Airway epithelial cell (primary cell): Measurements from ENCODE around the genes CLDN14 and ETS2.

DNA sequence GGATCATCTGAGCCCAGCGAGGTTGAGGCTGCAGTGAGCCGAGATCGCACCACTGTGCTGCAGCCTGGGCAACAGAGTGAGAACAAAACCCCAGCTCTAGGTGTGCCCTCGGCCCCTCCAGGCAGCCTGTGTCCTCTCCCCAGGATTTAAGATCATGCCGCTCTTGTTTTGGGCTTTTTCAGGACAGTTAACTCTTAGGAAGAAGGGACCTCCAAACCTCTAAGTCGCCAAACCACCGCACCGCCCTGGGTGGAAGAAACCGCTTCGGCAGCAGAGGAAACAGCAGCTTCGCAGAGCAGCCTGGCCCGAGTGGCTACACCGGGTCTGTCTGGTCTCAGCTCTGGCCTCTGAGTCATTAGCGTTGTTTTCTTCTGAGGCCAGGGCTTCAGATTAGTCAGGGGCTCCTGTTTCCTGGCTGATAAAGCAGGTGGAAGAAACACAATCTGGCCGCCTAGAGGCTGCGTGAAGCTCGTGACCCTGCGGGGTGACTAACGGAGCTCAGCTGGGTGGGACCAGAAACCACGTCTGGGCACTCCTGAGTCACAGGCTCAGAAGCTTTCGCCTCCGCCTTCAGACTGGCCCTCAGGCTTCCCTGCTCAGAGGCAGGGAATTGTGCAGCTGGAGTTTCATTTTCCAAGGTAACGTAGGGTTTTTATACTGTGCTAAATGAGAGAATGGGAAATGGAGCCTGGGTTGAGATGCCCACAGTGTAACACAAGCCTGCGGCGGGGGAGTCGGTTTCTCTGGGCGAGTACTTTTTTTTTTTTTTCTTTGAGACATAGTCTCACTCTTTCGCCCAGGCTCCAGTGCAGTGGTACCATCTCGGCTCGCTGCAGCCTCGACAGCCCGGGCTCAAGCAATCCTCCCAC lies 44.8 kb downstream of the CHAF1B start:
- RAMPAGE, long total RNA = no peak

DNA sequence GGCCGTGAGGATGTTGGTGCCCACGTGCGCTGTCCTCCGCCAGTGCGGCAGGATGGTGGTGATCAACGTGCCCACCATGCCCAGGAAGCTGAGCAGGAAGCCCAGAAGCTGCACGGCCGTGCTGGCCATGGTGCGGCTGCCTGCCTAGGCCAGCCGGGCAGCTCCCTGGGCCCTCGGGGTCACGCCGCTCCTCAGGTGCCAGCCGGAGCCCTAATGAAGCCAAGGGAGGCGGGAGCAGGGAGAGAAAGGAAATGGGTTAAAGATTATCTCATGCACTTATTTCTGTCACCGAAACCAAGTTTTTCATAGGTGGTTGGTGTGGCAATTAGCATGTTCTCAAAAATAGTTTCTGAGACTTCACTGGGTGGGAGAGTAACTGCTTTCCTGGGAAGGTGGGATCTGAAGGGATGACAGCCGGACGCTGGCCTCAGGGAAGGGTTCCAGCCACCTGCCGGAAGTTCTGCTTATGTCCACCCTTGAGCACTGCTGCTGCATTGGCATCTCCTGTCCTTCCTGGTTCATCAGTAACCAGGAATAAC lies 18.3 kb downstream of the CLDN14 start:
- RAMPAGE, long total RNA = no peak

DNA sequence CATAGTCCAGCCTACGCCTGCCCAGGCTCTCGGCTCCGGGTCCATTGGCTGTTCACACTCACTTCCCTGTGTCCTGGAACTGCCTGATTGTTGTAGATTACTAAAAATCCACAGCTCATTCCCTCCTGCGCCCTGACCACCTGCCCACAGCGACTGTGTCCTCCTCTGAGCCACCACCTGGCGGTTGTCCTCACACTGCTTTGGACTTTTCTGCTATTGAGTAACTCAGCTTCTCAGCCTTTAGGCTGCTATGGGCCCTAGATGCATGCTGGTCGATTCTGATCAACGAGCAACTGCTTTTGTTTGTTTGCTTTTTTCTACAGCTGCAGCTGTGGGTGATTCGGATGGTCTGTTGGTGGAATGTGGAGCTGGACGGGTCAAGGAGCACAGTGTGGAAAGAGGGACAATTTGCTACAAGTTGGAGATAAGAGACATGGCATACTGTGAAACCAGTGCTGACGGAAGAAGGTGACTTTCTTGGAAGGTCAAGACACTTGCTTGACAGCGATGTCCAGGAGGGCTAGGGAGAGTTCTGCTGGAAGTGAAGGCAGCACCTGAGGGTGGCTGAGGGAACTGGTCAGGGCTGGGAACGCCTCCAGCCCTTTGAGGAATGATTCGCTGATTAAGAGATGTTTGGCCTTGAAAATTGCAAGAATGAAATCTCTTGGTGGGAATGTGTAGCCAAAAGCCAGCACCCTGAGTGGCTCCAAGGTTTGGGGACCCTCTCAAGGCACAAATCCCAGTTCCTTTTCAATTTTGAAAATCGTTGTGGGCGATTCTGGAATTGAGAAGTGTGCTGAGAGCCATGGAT lies at the start of gene CLDN14:
CLDN14 (minus strand) TSS at position 215 of the 811 bp plus-strand sequence.
- RAMPAGE, long total RNA = no peak

DNA sequence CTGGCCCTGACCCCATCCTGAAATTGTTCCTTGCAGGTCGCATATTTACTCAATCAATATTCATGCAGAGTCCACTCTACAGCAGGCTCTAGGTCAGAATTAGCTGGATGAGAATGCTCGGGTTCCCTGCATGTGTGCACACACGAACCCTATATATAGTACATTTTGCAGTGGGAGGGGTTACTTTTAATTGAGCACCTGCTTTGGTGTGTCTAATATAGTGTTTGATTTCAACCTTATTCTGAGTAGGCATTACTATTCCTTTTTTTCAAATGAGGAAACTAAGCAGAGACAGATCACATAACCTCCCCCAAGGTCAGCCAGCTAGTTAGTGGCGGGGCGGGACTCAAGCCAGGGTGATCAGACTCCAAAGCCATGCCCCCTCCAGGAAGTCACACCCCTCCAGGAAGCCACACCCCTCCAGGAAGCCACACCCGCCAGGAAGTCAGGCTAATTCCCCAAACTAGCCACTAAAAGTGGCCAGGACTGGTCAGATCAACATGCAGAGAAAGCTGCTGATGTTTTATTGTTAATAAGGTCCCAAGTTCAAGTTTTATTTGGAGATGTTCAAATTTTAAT lies 106.4 kb downstream of the HLCS start:
- RAMPAGE, long total RNA = no peak

DNA sequence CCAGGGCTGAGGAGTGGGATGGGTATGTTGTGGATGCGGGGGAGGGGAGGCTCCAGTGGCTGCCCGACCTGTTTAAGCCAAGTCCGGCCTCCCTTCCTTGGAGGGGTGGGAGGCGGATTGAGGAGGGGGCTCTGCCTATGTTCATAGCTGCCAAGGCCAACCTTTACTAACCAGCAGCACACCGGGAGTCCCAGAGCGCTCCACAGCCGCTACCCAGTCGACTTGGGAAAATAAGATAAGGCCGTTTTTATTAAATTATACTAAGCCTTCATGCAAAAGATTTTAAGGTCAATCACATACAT lies 481 bp upstream of the HLCS start:
- RAMPAGE, long total RNA = no peak

GRCh38 chr21:37071736-37071953 lies 1.2 kb downstream of the PIGP start:
- RAMPAGE, long total RNA = no peak

- RAMPAGE, long total RNA = no peak
Observed at GRCh38 chr21:37074548-37075523, 1.8 kb downstream of the TTC3 start.

DNA sequence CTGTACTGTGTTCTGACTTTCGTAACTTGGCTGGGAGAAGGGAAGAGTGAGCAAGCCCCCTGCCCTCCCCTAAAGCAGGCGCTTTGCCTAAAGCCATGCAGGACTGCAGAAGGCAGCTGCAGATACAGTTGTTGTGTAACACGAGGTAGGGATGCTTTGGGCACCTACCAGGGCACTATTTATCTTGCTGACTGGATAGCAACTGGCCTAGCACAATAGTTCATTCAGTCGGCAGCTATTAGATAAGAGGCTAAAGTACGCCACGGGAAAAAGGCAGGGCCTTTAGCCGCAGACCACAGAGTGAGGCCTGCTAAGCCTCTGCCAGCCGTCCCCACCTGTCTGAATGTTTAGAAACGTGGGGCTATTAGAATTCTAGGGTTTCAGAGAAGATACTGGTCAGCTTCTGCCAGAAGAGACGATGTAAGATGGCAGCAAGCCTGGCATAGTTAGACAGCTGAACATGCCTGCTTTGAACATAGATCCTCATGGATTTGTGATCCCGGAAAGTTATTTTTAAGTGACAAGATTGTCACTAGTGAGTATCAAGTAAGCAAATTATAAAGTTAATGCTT lies 81.0 kb downstream of the TTC3 start:
- RAMPAGE, long total RNA = no peak

GRCh38 chr21:37202570-37203243 lies 64.4 kb downstream of the VPS26C start:
- RAMPAGE, long total RNA = no peak

- RAMPAGE, long total RNA = no peak
Observed at GRCh38 chr21:37208643-37209041, 58.5 kb downstream of the VPS26C start.

GRCh38 chr21:37243293-37243545 lies 23.9 kb downstream of the VPS26C start:
- RAMPAGE, long total RNA = no peak

DNA sequence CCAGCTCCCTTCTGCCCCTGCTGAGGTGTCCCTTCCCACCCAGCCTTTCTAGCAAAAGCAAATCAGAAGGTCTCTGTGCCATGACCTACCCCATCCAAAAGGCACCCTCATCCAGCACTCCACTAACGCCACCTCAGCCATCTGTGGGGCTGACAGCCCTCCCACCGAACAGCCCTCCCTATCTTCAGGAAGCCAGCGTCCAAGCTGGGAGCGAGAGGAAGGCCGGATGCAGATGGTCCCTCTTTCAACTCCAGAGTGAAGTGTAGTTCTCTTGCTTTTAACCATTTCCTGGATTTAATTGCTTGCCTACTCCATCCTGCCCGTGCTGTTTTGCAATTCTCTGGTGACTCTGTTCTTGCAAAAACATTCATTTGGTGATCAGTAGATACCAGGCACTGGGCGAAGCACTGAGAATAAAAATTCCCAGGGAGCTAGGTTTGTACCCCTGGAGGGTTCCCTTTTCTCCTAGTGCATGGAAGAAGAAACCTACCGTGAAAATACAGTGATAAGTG lies 8.2 kb upstream of the DYRK1A start:
- RAMPAGE, long total RNA = no peak

- RAMPAGE, long total RNA = no peak
Observed at GRCh38 chr21:37367338-37367876, 834 bp downstream of the DYRK1A start.

GRCh38 chr21:37489043-37490230 lies 122.9 kb downstream of the DYRK1A start:
- RAMPAGE, long total RNA = no peak

GRCh38 chr21:38089676-38090250 lies 167.0 kb upstream of the KCNJ15 start:
- RAMPAGE, long total RNA = no peak

GRCh38 chr21:38272245-38272839 lies 15.6 kb downstream of the KCNJ15 start:
- RAMPAGE, long total RNA = no peak

DNA sequence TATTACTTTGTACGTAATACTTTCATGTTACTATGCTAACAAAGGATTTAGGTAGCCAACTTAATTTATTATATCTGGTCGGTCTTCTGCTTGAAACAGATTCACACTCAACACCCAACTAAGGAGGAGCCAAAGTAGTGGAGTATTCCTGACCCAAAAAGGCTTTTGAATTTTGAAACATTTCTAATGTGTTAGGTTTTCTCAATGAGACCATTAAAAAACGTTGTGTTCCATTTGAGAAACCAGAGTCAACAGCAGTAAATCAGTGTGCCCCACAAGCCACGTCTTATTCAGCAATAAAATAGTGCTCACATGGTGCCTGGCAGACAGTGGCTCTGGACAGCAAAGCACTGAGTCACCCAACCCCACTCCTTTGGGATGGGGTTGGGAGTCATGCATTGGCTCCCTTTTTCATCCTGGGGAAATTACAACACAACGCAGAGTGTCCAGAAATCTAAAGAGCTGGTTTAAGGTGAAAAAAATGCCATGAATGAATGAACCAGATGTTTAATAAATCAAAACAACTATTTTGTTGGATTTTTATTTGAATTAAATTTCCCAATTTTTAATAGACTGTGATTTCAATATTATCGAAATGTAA lies 46.5 kb downstream of the KCNJ15 start:
- RAMPAGE, long total RNA = no peak

DNA sequence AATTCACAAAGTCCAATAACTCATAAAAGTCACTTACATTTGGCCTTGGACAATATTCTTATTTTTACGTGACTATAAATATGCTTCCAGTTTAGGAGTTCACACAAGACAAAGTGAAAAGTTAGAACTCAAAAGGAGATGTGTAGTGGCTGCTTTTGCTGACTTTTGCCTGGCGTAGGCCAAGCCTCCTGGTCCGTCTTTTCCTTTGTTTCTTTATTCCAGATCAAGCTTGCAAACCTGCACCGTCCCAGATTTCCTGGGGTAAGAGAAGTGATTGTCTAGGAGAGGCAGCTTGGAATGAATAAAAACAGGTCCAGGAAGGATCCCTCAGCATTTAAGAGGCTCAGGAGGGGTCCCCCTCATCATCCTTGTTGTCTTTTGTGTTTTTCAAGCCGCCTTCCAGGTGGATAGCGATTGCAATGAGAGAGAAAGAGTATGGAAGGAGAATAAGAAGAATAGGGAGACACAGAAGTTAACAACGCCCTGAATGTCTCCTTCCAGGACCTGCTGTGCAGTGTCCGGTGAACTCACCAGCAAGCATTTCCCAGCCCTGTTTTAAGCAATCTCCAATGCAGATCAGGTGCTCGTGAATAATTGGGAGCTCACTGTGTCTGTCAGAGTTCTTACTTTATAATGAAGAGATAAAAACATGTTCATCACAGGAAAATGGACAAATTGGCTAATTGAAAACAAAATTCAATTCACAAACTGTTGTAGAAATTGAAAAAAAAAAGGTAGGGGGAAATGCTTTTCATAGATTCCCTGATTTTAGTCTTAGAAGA lies 8.6 kb downstream of the ERG start:
- RAMPAGE, long total RNA = no peak

DNA sequence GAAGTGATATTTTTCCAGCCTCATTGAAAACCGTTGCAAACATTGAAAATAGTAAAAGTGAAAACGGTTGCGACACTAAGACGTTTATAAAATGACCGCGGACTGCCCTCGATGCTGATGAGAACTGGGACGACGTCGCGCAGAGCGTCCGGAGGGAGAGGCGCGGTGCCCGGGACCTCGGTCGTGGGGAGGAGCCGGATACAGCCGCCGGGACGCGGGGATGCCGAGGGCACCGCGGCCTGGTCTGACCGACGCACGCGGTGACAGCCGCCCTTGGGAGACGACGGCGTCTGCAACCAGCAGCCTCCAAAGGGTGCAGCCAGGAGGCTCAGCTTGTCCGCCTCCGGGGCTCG lies 144.5 kb upstream of the ETS2 start:
- RAMPAGE, long total RNA = no peak

GRCh38 chr21:38805413-38806209 lies at the start of gene ETS2:
ETS2 (plus strand) TSS chr21:38805929.
- RAMPAGE, long total RNA = start-site peak on the minus strand at chr21:38805564-38805600, 12 and 8 reads in 2 replicates